Iris pigment epithelial cell (primary cell): ENCODE results near the genes LIPA, PCGF5 and TNKS2.

DNA sequence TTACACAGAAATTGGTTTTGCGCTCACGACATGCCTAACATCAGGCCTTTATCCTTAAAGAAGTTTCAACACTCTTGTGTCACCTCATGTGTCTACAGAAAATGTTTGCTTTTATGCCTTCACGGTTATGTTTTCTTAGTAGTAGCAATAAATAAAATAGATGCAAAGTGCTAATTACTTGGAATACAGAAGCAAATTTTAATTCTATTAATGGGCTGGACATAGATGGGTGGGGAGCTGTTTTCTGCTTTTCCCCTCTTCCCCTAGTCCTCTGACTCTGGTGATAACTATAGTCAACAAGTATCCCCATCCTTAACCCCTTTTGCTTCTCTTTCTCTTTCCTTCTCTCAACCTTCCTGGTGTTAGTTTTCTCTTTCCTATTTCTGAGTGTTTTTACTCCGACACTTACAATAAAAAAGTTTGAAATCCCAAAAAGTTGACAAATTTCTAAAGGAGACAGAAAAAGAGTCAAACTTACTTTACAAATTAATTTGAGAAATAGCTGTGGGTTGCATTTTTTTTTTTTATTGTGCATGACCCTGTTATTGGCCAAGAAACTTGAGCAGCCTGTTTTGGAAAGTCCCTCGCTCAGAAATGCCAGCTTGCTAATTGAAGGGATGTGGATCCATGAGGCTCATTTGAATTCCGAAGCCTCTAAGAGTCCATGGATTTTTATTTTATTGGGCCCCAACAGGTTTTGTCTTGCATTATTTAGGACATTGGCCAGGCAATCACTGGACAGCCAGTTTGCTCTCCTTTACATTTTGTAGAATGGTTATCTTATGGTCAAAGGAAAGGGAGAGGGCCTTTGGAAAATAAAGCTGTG is 2.4 kb downstream of the FAS start:
- RRBS = no CpG with 5 or more reads among the region's 6 CpGs

- RRBS = no CpG with 5 or more reads among the region's 6 CpGs
Measured at GRCh38 chr10:88999375-89000226, 9.0 kb downstream of the FAS start.

GRCh38 chr10:89235339-89235950 is 16.1 kb downstream of the LIPA start:
- RRBS = 75% methylated on average over 2 of the region's 10 CpGs

DNA sequence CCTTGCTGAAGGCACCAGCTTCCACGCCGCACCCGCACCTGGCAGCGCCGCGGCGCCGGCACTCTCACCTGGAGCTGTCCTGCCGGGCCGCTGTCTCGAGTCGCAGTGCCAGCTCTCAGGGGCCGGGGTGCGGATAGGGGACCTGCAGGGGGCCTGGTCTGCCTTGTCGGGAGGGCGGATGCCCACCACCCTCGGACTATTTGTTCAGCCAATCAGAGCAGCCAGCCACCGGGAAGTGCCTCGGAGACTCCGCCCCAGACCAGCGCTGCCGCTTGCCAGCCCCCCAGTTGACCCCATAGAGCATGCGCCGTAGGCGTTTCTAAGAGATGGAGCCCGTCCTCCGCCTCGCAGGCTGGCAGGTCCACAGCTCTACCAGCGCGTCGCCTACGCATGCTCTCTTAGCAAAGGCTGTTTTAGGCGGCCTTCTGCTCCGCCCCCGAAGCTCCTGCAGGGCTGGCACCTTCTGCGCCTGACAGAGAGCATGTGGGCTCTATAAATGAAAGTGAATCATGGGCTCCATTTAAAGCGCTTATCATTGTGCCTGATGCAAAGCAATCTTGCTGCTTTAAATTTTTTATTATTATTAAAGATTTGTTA is at the start of gene LIPA:
Gene LIPA, minus strand, starts transcription at position 107 of the 597 bp plus-strand sequence.
- RRBS = 4% methylated on average over 14 of the region's 37 CpGs

GRCh38 chr10:89351328-89351883 is 23.6 kb downstream of the IFIT3 start:
- RRBS = no CpG with 5 or more reads among the region's 3 CpGs

GRCh38 chr10:89403853-89404556 is 10.4 kb upstream of the IFIT5 start:
- RRBS = no CpG with 5 or more reads among the region's 3 CpGs

- RRBS = no CpG with 5 or more reads among the region's 7 CpGs
Measured at GRCh38 chr10:89475261-89476125, 59.9 kb downstream of the SLC16A12 start.

DNA sequence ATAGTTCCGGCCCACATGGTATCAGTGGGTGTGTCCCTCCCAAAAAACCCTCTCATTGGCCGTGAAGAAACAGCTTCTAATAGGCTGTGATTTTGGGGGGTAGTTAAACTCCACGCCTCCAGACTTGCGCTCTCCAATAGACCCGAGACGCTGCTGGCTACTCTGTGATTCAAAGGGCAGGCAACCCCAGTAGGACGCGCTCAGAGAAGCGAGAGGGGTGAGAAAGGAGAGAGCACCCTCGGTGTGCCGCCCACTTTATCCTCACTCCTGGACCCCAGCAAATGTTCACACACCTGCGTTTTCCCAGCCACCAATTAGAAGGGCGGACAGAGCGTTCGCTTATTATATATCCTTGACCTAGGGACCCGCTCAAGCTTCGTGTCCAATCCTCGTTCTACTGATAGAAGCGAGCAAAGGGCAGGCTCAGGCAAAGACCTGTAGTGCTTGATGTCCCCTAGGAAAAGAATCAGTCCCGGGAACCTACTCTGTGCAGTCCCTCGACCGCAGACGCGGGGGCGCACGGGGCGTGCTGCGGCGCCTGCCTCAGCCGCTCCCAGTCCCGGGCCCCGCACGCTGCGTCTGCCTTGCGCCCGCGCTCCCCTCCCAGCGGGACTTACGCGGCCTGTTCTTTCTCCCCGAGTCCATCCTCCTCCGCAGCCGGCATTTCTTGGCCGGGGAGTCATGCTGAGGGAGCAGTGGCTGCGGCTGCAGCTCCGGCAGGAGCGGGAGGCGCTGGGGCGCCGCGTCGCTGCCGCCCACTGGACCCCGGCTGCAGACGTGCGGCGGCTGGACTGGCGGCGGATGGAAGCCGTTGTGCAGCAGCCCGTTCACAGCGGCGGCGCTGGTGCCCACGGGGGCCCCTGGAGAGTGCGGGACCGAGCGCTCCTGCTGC is 813 bp downstream of the PANK1 start:
- RRBS = 3% methylated on average over 22 of the region's 68 CpGs

DNA sequence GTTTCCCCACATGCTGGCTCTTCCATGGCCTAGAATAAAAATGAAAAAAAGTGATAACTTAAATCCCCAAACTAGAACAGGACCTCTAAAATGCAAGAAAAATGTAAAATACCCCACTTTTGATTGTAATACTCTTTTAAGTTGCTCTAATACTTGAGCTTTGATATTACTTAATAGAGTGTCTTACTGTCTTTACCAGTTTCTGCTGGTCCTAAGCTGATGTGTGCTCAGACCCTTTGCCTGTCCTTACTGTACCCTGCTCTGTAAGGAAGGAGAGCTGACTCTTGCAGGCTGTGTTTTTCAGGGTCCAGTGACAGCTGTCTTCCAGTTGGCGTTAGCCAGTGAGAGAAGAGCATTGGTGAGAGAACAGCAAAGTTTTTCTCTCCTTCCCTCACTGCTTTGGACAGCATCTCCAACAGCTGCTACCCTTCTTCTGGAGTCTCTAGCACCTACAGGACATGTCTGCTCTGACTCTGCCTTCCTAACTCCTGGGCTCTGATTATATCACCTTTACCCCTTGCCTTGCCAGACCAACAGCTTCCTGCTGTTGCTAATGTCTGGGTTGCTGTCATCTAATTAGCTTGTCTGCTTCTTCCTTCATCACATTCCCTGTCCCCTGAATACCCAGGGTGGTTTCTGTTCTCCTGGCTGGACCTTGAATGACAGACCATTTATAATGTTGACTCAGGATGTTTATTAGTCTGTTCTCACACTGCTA is 23.3 kb upstream of the PANK1 start:
- RRBS = no CpG with 5 or more reads among the region's 1 CpG

GRCh38 chr10:90145553-90145898 is 444.1 kb downstream of the KIF20B start:
- RRBS = no CpG with 5 or more reads among the region's 2 CpGs

- RRBS = no CpG with 5 or more reads among the region's 3 CpGs
Measured at GRCh38 chr10:90666270-90666558, 191.6 kb downstream of the HTR7 start.

DNA sequence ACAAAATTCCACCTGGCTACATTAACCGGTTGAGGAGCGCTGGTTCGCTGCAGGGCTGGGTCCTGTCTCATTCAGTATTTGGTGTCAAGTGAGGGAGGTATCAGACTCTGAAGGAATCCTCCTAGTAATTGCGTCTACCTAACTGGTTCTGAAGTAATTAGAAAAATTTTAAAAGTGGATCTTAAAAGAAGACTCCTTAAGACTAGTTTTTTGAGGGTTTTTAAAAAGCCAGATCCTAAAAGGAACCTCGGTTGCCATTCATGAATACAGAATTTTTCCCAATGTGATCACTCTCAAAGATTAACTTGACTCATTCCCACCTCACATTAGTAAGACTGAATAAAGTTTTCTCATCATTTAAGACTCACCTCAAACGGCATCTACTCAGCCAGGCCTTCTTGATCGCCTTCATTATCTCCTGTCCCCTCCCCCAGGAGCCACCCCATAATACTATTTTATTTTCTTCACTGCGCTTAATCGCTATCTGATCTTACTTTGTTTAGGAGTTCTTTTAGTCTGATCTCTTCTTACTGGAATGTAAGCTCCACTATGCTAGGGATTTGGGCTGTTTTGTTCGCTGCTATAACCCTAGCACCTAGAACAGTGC is 56.0 kb upstream of the PCGF5 start:
- RRBS = no CpG with 5 or more reads among the region's 10 CpGs

- RRBS = 2% methylated on average over 34 of the region's 72 CpGs
Measured at GRCh38 chr10:91219945-91220985, at the start of gene PCGF5. TSS of gene PCGF5 (plus strand) at chr10:91220663.

GRCh38 chr10:91246018-91246790 is 25.7 kb downstream of the PCGF5 start:
- RRBS = no CpG with 5 or more reads among the region's 2 CpGs

- RRBS = no CpG with 5 or more reads among the region's 4 CpGs
Measured at GRCh38 chr10:91525796-91526539, 106.9 kb downstream of the PPP1R3C start.

DNA sequence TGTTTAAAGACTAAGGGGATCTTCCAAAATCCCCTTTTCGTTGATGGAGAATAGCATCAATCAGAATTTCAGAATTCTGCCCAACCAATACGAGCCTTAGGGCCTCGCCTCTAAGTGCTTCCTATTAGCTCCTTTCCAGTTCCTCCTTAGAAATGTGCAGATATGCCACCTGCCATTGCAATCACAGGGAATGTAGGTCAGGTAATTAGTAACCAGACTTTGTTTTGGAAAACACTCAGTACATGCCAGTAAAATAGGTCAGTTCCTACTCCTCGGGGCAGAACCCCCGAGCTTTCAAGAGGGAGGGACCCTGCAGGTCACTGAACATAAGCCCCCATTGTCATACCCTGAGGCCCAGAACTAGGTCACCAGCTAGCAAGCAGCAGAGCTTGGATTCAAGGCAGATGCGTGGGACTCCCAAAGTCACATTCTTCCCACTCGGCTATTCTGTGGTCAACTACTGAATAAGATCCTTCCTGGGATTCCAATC is 104.9 kb downstream of the PPP1R3C start:
- RRBS = no CpG with 5 or more reads among the region's 7 CpGs

GRCh38 chr10:91603831-91604322 is 29.0 kb downstream of the PPP1R3C start:
- RRBS = no CpG with 5 or more reads among the region's 5 CpGs

GRCh38 chr10:91631101-91631614 is 1.7 kb downstream of the PPP1R3C start:
- RRBS = no CpG with 5 or more reads among the region's 2 CpGs

- RRBS = 2% methylated on average over 34 of the region's 53 CpGs
Measured at GRCh38 chr10:91798133-91798596, at the start of gene TNKS2. TSS of gene TNKS2 (plus strand) at chr10:91798426.